Right common carotid artery plus branches (tissue), 1 donor: ENCODE measurements around a stretch of chr10.

DNA sequence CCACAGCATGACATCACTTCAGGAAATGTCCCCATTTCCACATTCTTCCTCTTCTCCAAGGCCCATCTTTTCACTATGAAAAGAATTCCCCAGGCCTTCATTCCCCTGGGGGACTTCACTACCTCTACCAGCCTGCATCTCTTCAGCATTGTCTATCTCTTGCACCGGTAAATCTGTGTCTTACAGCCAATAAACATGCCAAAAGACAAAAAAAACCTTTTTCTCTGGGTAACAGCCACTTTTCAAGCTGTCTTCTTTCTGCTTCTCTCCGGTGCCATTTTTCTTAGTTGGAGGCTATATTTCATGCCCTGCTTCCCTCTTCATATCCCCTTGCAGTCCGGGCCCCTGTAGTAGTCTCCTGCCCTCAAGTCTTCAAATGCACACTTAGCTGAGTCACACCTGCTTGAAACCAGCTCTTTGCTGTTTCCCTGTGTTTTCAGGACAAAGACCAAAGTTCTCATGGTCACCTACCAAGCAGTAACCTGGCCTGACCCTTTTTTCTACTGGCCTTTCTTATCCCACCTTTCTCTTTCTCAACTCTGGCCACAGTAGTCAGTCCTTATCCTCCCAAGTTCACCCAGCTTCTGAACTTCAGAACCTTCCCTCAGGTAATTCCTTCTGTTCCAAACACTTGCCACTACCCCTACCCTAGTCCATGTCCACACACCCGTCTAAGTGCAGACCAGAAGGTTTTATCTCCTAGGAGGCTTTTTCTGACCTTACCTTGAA is 28.5 kb downstream of the GLUD1 start:
- PRO-cap = no peak

DNA sequence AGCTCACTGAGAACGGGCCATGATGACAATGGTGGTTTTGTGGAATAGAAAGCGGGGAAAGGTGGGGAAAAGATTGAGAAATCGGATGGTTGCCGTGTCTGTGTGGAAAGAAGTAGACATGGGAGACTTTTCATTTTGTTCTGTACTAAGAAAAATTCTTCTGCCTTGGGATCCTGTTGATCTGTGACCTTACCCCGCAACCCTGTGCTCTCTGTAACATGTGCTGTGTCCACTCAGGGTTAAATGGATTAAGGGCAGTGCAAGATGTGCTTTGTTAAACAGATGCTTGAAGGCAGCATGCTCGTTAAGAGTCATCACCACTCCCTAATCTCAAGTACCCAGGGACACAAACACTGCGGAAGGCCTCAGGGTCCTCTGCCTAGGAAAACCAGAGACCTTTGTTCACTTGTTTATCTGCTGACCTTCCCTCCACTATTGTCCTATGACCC is 13.2 kb downstream of the GLUD1 start:
- PRO-cap = no peak

GRCh38 chr10:87115295-87115942 is 20.4 kb downstream of the SHLD2 start:
- PRO-cap = no peak

- PRO-cap = no peak
These were observed 1.2 kb downstream of the MINPP1 start for GRCh38 chr10:87505770-87506441.

DNA sequence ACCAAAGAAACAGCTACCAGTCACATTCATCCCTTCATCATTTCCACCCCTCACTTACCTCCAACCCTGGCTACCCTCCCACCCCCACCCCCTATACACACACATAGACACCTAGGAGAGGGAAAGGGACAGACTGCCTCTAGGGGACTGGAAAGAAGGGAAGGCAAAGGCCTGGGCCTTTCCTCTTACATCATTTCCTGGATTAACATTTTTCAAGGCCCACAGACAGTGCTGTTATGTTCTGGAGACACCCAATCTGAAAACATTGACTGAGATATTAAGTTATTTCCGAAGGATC is 2.7 kb downstream of the PAPSS2 start:
- PRO-cap = no peak

DNA sequence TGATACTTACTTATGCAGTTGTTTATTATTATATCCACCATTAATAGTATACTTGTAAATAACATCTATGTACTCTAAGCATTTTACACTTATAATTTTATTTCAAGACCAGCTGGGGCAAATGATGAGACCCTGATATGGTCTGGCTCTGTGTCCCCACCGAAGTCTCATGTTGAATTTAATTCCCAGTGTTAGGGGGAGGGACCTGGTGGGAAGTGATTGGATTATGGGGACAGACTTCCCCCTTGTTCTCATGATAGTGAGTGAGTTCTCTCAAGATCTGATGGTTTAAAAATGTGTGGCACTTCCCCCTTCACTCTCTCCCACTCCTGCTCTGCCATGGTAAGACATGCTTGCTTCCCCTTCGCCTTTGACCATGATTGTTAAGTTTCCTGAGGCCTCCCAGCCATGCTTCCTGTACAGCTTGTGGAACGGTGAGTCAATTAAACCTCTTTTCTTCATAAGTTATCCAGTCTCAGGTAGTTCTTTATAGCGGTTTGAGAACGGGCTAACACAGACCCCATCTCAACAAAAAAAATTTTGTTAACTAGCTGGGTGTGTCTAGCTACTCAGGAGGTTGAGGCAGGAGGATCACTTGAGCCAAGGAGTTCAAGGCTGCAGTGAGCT is 57.9 kb downstream of the ATAD1 start:
- PRO-cap = no peak

- PRO-cap = no peak
These were observed 16.6 kb downstream of the PTEN start for GRCh38 chr10:87879843-87880581.

DNA sequence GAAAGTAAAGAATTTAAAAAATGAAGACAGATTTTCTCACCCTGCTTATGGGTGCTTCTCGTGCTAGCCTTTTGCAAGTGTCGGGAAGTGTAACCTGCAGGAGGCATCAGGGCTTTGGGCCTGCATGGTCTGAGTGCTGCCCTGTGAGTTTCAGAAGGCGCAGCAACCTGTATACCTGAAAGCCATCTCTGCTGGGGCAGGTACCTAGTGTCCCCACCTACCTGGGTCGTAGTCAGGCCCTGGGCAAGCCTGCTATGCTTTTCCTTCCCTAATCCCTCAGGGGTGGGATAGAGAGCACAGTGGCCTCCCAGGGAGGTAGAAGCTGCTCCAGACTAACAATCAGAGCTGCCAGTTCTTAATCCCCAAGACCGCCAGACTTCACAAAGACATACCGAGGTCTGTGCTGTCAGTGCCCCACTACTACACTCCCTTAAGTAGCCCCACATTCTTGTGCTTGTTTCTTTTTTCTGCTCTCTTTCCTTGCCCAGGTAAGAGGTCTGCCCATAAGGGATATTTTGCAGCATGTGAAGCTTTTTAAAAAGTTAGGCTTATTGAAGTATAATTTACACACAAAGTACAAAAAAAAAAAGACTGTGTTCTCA is 52.0 kb downstream of the PTEN start:
- PRO-cap = no peak

DNA sequence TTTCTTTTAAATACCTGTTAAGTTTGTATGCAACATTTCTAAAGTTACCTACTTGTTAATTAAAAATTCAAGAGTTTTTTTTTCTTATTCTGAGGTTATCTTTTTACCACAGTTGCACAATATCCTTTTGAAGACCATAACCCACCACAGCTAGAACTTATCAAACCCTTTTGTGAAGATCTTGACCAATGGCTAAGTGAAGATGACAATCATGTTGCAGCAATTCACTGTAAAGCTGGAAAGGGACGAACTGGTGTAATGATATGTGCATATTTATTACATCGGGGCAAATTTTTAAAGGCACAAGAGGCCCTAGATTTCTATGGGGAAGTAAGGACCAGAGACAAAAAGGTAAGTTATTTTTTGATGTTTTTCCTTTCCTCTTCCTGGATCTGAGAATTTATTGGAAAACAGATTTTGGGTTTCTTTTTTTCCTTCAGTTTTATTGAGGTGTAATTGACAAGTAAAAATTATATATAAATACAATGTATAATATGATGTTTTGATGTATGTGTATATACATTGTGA is 69.5 kb downstream of the PTEN start:
- PRO-cap = no peak

GRCh38 chr10:87968213-87968584 is 104.8 kb downstream of the PTEN start:
- PRO-cap = no peak

DNA sequence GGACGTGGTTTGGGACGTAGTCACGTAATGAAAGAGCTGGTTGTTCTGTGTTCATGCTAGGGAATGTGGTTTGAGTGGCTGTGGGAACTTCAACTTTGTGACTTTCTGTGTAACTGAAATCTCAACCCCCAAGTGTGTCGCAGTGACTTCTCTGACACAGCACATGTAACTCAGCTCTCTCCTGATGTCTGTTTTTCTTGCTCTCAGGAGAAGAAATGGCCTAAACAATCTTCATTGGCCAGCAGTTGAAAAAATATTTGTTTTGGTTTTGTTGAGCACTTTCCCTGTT is 199.0 kb downstream of the PTEN start:
- PRO-cap = no peak

DNA sequence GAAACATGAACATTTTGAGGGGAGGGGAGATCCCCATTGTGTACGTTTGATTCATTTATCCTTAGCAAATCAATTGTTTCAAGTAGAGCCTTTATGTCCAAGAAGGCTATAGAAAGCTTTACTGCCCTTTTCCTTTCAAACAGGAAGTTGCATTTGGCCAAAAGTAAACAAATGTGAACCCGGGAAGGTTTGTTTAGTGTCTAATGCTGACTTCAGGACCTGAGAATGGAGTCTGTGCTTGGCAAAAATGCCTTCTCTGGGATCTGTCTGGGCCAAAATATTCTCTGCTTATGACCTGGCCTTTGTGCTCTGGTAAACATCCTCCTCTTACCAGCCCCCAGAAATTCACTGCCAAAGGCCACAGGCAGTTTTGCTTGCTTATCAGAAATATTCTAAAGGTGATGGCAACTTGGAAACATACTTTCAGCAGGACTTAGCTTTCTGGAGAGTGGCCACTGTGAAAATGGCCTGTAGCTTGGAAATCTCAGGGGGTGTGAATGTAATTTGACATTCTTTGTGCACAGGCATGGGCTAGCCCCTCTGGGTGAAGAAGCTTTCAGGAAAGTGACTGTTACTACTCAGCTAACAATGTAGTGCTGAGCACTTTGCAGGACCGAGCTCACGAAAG is 199.5 kb downstream of the PTEN start:
- PRO-cap = no peak

- PRO-cap = no peak
These were observed 204.3 kb downstream of the PTEN start for GRCh38 chr10:88067591-88068307.

DNA sequence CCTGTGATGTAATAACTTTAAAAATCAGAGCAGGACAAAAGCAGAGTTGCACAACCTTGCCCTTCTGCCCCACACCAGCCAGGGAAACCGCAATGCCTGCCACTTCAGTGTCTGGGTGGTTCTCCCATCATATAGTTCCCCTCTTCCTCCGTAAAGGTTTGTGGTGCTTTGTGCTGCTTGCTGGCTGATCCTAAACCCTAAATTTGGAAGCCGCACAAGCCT is 9.8 kb upstream of the LIPM start:
- PRO-cap = no peak

GRCh38 chr10:88883329-88883902 is 3.4 kb downstream of the STAMBPL1 start:
- PRO-cap = no peak

DNA sequence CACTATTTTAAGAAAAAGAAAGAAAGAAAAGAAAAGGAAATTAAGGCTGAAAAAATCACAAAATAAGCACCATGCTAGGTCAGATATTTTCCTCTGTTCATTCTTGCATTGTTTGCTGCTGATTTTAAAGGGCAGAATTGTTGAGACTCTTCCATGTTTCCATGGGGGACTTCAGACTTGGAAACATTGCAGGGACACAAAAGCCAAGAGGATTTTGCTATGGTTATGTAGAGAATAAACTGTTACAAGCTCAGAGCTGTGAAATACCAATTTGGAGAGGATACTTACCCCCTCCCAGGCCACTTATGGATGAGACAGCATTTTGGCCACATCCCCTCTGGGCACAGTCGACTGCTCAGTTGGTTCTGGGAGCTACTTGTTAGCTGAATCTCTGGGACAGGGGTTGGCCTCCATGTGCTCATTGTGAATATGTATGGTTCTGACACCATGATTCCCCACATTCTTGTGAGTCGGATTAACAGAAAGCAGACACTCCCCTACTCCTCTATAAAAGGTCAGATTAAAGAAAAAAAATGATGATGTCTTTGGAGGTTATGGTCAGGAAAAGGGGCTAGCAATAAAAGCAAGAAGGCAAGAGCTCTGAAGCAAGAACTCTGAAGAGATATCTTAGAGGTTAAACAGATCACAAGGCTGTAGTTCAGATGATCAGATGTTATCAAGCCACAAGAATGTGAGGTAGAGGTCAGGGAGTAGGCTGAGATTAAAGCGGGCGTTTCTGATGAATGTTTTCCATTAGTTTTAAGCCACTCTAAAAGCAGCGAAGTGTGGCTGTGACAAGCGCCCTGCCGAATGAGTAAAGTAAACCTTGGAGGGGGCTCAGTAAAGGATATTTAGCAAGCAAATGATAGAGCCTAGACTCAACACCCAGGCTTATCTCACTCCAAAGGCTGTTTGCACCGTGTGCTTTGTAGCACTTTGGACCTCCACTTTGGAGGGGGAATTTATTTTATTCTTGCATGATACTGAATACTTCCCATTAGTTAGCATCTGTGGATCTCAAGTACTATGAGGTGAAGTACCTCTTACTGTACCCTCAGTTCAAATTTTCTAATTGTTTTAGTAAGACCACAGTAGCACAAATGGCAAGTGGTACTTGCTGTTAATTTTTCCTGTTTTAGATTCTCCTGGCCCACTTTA is 17.2 kb downstream of the STAMBPL1 start:
- PRO-cap = no peak

DNA sequence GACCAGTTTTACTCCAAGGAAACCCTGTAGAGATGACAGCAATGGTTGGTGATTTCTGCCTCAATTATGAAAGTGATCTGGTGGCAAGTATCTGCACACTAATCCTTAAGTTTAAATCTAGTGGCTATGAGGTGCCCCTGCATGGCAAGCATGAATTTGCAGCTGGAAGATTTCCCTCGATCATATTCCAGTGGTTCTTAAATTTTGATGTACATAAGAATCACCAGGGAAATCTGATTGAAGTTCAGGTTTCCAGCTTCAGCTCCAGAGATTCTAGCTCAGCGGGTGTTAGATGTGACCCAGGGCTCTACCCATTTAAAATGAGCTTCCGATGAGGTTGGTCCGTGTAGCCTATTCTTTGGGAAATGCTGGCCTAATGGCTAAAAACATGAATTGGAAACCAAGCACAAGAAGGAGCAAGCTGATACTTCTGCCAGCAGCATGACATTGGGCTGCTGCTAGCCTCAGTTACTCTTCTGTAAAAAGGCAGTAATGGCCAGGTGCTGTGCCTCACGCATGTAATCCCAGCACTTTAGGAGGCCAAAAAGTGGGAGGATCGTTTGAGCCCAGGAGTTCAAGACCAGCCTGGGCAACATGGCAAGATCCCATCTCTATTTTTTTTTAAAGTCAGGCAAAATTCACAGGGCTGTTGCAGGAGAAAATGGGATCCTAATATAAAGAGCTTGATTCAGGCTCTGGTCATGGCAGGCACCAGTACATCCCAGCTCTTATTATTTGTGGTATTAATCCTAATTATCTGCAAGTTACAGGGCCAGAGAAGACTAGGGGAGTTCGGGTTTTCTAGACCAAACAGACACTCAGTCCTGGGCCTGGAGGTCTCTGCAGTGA is 19.5 kb downstream of the ACTA2 start:
- PRO-cap = no peak

DNA sequence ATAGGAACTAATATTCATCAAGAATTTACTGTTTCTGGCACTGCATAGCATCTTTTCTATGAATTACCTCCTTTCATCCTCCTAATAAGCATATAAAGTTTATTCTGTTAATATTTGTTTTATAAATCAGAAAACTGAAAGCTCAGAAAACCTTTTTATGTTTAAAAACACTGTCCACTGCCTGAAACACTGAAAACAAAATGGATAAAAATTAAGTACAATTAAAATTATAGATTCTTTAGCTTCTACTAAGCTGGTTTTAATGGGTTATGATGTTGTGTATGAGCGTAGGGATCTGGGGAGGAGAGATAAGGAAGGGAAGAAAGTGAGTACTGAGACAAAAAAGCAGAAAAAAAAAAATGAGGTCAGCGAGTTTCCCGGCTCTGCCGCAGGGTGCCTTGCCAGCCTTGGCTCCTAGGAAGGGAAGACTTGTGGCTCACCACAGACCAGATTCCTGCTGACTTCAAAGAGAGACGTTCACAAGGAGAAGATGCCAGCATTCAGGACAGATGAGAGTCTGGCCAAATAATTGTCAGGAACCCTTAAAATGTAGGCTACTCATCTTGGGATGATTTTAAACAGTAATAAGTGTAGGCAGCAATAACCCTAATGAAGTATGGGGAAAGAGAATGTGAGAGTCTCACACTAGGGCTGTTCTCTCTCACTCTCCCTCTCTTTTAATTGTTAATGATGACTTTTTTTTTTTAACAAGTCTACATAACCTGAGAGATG is 11.5 kb upstream of the FAS start:
- PRO-cap = bidirectional peak, plus-strand start at position 449 of the sequence, minus-strand start at position 416 of the sequence

DNA sequence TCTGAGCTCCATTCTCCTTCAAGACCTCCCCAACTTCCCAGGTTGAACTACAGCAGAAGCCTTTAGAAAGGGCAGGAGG is 427 bp upstream of the FAS start:
- PRO-cap = no peak

DNA sequence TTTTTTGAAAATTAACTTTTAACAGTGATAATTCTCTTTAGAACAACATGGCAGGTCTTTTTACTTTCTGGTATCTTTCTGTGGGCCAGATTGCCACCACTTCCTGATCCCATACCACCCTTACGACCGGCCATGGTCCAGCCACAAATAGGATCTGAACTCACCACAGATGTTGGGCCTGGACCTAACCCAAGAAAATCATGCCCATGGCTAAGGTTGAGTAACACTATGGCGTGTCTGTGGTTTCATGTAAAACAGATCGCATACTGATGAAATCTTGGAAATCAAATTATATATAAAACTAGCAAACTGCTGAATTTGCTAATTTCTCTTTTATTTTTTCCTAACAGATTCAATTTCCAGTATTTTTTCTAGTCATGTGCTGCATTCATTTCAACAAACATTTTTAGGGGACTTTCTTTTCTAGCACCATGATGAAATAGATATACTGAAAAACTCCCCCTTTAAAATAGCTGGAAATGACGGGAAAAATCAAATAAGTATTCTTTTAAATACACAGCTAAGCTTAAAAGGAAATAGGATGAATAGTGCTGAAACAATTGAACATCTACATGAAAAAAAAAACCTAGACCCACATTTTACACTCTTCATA is 77.1 kb downstream of the CH25H start:
- PRO-cap = no peak